H1 (cell line): ENCODE data around the gene HJV.

DNA sequence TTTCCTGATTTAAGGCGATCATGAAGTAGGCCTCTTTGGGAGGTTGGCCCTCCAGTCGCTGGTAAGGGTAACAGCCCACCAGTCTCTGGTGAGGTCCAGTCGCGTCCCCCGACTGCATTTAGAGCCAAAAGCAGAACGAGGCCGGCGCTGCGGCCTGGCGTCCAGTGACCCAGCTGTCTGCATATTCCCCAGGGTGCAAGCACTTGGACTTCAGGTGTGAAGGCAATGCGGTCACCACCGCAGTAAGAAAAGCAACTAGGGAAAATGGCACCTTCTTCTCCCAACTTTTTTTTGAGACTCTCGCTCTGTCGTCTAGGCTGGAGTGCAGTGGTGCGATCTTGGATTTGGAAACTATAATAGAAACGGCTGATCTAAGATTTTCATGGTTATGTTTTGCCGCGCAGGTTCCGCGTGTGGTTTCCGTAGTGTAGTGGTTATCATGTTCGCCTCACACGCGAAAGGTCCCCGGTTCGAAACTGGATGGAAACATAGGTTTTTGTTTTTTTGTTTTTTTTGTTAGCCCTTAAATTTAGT is 61.0 kb downstream of the FAM72D start:
- RRBS = no CpG with 5 or more reads among the region's 26 CpGs
CAGE:
- cytosol, long polyA plus RNA = no peak
- long polyA plus RNA = no peak
- nucleus, long polyA plus RNA = no peak

- RRBS = no CpG with 5 or more reads among the region's 54 CpGs
CAGE:
- cytosol, long polyA plus RNA = no peak
- long polyA plus RNA = no peak
- nucleus, long polyA plus RNA = no peak
These were observed 9.2 kb downstream of the PPIAL4D start for GRCh38 chr1:145232596-145233419.

- RRBS = no CpG with 5 or more reads among the region's 1 CpG
CAGE:
- cytosol, long polyA plus RNA = no peak
- long polyA plus RNA = no peak
- nucleus, long polyA plus RNA = no peak
These were observed 1.4 kb downstream of the RNF115 start for GRCh38 chr1:145822551-145822750.

DNA sequence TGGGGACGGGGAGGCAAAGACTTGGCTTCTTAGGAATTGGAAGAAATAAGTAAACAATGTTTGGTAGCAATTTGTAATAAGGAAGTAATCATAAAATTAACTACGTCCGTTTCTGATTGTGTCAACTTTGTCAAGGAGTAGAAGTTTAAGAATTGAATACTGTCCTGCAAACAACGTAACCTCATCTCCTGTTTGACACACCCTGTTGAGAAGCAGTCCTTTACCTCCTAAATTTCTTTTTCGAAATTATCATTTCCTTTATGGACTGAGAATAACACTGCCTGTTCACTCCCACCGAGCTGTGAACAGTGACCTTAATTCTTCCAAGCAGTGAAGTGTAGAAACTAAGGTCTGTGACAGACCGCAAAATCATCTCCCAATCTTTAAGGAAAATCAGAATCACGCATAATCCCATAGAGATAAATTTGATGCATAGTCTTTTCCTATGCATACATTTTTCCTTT is 604 bp downstream of the POLR3C start:
- RRBS = no CpG with 5 or more reads among the region's 8 CpGs
CAGE:
- cytosol, long polyA plus RNA = no peak
- long polyA plus RNA = no peak
- nucleus, long polyA plus RNA = no peak

GRCh38 chr1:145843526-145843792 is 2.0 kb upstream of the NUDT17 start:
CAGE:
- cytosol, long polyA plus RNA = no peak
- long polyA plus RNA = no peak
- nucleus, long polyA plus RNA = no peak

- RRBS = no CpG with 5 or more reads among the region's 37 CpGs
CAGE:
- cytosol, long polyA plus RNA = no peak
- long polyA plus RNA = no peak
- nucleus, long polyA plus RNA = no peak
These were observed 2.6 kb downstream of the ANKRD34A start for GRCh38 chr1:145961587-145962321.

DNA sequence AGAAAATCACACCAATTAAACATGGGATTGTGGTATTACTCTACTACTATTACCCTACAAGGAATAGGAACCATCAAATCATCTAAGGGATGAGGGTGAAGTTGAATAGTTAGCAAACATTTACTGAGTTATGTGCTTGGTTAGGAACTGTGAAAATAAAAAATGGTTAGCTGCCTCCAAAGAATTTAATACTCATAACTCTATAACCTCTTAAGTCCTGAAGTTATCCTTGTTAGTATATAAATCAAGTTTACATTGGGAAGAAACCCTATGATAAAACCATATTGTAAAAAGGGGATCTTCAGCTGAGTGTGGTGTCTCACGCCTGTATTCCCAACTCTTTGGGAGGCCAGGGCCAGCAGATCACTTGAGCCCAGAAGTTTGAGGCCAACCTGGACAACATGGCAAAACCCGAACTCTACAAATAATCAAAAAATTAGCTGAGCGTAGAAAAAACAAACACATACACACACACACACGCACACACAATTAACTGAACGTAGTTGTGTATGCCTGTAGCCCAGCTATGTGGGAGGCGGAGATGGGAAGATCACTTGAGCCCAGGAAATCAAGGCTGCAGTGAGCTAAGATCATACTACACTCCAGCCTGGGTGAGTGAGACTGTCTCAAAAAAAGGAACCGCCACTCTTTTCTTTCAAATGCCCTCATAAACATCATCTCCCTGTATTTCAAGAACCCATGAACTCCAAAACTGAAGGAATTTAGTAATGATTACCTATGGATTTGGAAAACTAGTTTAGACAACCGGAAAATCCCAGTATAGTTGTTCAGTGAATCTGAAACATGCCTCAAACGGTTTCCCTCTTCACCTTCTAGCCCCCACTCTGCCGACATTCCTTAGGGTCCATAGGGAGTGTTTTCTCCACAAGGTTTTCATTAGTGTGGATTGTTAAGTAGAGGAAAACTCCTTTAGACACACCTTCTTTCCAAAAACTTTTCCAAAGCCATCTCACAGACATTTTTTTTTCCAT is 4.6 kb downstream of the TXNIP start:
- RRBS = no CpG with 5 or more reads among the region's 10 CpGs
CAGE:
- cytosol, long polyA plus RNA = no peak
- long polyA plus RNA = no peak
- nucleus, long polyA plus RNA = no peak

- RRBS = no CpG with 5 or more reads among the region's 4 CpGs
CAGE:
- cytosol, long polyA plus RNA = no peak
- long polyA plus RNA = no peak
- nucleus, long polyA plus RNA = no peak
These were observed at the start of gene HJV for GRCh38 chr1:146021576-146022228. Gene HJV (minus strand): TSS chr1:146021735.

- RRBS = no CpG with 5 or more reads among the region's 1 CpG
CAGE:
- cytosol, long polyA plus RNA = no peak
- long polyA plus RNA = no peak
- nucleus, long polyA plus RNA = no peak
These were observed 28.0 kb upstream of the NBPF10 start for GRCh38 chr1:146172544-146173025.

GRCh38 chr1:146409427-146409696 is 64.8 kb upstream of the PPIAL4H start:
- RRBS = no CpG with 5 or more reads among the region's 13 CpGs
CAGE:
- cytosol, long polyA plus RNA = no peak
- long polyA plus RNA = no peak
- nucleus, long polyA plus RNA = no peak

GRCh38 chr1:147196673-147197354 is 24.5 kb upstream of the PRKAB2 start:
- RRBS = no CpG with 5 or more reads among the region's 1 CpG
CAGE:
- cytosol, long polyA plus RNA = no peak
- long polyA plus RNA = no peak
- nucleus, long polyA plus RNA = no peak

DNA sequence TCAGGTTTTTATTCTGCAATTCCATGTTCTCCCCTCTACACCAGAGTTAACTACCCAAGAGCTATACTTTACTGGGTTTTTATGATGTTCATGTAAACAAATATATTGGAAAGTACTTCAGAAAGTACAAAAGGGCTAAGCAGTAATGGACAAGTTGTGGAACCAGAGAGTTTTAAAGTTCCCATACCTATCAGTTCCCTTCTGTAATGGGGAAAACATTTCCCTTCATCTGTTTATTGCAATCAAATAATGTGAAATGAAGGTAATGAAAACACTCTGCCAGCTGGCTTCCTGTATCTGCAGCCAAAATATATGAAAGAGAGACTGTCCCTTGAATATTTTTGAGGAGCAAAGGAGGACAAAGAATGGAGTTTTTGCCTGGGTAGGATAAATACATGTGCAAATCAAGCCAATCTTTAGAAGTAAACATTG is 9.9 kb downstream of the FMO5 start:
CAGE:
- cytosol, long polyA plus RNA = no peak
- long polyA plus RNA = no peak
- nucleus, long polyA plus RNA = no peak

DNA sequence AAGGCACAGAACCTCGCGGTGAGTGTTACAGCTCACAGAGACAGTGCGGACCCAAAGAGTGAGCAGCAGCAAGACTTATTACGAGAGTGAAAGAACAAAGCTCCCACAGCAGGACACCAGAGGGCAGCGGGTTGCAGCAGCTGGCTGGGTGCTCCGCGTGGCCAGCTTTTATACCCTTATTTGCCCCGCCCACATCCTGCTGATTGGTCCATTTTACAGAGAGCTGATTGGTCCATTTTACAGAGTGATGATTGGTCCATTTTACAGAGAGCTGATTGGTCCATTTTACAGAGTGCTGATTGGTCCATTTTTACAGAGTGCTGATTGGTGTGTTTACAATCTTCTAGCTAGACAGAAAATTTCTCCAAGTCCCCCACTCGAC is 23.6 kb upstream of the BCL9 start:
- RRBS = no CpG with 5 or more reads among the region's 9 CpGs
CAGE:
- cytosol, long polyA plus RNA = no peak
- long polyA plus RNA = no peak
- nucleus, long polyA plus RNA = no peak

GRCh38 chr1:147539015-147539518 is 2.2 kb upstream of the BCL9 start:
- RRBS = no CpG with 5 or more reads among the region's 4 CpGs
CAGE:
- cytosol, long polyA plus RNA = no peak
- long polyA plus RNA = no peak
- nucleus, long polyA plus RNA = no peak

- RRBS = no CpG with 5 or more reads among the region's 15 CpGs
CAGE:
- cytosol, long polyA plus RNA = no peak
- long polyA plus RNA = no peak
- nucleus, long polyA plus RNA = no peak
These were observed 717 bp downstream of the BCL9 start for GRCh38 chr1:147542037-147542399.

- RRBS = no CpG with 5 or more reads among the region's 3 CpGs
CAGE:
- cytosol, long polyA plus RNA = no peak
- long polyA plus RNA = no peak
- nucleus, long polyA plus RNA = no peak
These were observed 43.5 kb downstream of the GJA5 start for GRCh38 chr1:147716775-147717463.

DNA sequence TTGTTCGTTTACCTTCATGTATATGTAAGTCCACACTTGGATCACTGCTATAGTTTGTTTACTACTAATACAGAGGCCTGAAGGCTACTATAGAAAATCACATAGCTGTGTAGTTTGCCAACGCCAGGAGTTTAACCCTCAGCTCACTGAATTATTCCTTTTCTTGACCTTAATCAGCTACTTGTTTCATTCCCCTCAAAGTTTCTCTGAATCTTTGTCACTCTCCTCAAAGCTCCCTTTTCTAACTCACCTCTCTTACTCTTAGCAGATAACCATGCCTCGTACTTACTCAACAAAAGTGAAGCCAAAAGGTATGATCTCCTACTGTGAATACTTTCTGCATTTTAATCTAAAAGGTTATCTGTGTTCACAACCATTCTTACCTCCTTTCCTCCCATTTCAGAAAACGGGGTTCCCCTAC is 4.1 kb downstream of the GPR89B start:
- RRBS = no CpG with 5 or more reads among the region's 4 CpGs
CAGE:
- cytosol, long polyA plus RNA = no peak
- long polyA plus RNA = no peak
- nucleus, long polyA plus RNA = no peak

DNA sequence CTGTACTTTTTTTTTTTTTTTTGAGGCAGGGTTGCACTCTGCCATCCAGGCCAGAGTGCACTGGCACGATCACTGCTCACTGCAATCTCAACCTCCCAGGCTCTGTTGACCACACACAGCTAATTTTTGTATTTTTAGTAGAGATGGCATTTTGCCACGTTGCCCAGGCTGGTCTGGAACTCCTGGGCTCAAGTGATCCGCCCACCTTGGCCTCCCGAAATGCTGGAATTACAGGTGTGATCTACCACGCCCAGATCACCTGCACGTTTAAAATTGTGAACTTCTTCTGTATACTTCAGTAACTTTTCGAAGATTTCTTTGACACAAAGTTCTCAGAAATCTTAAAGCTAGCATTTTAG is 2.0 kb downstream of the NBPF11 start:
- RRBS = no CpG with 5 or more reads among the region's 7 CpGs
CAGE:
- cytosol, long polyA plus RNA = no peak
- long polyA plus RNA = no peak
- nucleus, long polyA plus RNA = no peak

DNA sequence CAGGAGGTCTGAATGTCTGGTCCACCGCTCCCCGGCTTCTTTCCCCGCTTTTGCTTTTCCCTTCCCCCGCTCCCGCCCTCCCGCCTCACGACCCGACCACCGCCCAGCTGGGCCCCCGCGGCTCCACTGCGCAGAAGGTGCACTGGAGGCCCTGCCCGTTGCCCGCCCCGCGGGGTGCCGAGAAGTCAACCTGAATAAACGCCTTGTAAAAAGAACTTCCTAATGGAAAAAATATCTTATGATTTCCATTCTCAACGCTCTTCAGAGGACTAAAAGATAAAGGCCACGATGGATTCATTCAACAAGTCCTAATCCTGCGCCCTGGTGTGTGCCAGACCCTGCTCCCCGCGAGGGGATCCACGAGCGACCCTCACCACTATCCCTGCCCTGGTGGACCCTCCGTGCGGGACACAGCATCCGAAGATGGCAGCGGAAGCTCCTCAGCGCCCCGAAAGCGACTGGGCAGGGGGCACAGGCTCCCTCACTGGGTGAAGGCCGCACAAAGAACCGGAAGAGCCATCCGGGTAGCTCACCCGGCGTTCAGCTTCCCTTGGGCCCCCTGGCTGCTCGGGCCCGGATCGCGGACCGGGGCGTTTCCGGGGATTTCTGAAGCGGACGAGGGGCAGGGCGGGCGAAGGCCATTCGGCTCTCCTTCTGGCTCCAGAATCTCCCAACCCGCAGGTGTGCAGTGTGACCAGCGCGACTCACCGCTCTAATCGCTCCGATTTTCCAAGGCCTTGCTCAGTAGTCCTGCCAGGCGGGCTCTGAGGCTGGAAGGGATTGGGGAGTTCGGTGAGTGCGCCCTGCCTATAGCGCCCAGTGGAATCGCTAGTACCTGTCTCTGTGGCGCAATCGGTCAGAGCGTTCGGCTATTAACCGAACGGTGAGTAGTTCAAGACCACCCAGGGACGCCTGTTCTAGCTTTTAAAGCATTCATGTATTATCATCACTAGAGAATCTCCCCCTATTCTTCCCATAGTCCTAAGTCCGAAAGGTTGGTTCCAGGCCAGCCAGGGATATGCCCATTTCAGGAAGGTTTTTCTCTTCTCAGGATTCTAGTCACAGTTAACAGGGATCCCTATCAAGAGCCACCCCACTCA is 94.2 kb upstream of the NBPF11 start:
- RRBS = 59% methylated on average over 3 of the region's 68 CpGs
CAGE:
- cytosol, long polyA plus RNA = no peak
- long polyA plus RNA = no peak
- nucleus, long polyA plus RNA = no peak

DNA sequence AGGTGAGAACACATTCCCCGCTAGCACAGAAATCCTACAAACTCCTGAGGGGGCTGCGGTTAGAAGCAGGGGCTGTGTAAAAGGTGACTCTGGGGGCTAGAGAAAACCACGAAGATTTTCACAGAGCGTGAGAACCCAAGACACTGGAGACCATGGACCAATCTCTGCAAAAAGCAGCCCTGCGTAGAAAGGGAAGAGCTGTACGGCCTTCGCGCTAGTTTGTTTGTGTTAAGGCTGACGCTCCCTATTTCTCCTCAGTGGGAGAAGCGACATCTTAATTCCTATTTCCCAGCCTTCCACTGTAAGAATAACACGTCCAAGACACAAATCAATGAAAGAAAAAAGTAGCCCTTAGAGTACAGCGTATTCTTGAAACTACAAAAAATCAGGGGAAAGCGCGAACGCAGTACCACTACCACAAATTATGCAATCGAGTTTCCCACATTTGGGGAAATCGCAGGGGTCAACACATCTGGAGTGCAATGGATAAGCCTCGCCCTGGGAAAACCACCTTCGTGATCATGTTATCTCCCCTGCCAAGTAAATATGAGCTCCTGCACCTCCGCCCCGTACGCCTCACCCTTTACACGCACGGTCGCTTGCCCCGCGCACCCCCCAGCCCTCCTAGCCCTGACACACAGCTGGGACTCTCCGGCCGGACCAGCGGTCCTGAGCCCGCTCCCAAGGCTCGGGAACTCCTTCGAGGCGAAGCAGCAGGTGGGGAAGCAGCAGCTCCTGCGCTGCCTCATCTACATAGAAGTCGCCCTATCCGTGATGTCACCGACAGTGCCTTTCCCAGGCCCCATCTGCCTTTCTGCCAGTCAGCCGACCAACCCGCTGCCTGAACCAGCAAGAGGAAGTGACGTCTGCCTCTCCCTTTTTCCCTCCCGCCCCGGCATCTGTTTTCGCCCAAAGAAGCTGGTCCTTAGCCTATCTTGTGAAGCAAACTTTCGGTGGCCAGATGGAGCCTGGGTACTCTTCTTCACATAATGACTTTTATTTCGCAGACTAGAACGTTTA is 94.7 kb downstream of the PPIAL4G start:
- RRBS = no CpG with 5 or more reads among the region's 47 CpGs
CAGE:
- cytosol, long polyA plus RNA = no peak
- long polyA plus RNA = no peak
- nucleus, long polyA plus RNA = no peak